Measurements from ENCODE around the genes FIZ1, RFPL4AL1, NLRP11, EDDM13, ZSCAN5A, SMIM17, AURKC and ZNF549.

DNA sequence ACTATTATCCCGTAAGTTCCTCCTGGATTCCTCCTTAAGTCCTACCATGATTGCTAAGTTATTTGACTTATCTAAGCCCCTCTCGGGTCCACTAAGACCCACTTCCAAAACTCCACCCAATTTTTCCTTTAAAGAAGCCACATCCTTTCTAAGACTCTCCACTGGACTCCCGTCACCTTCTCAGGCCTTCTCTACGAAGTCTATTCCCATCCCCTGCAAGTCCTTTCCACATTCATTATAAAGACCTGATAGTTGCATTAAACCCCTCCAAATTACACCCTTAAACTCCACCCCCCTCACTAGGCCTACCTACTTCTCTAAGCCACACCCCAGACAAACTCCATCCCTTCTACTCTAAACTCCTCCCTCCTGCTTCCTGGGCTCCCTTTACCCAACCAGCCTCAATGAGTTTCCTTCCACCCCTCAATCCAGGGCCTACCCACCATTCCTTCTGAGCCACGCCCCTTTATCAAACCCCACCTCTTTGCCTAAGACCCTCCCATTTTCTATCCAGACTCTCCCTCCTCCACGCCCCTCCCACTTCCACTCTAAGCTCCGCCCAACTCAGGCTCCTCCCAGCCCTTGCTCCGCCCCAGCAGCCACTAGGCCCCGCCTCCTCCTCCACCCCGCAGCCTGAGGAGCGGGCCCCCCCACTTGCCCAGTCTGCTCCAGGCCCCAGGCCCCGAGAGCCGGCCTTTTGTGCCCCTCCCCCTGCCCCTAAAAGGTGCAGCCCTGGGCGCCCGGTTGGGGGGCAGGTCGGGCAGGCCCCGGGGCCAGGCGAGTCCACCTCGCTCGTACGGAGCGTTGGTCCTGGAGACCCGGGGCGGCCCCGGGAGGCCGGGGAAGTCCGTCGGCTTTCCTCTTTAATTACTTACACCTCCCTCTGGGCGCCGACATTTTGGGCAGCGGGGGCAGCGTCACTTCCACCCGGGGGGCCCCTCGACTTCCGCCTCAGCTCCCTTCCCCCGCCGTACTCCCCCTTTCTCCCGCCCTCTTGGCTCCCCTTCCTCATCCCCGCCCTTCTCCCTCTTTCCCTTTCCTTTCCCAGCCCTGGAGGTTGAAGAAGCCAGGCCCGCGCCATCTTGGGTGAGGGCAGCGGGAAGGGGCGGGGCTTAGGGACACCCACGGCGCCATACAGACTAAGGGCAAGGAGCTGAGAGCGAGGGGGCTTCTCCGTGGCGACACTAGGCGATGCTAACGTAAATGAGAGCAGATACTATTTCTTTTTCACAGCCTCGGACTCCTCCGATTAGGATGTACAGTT is at the start of gene FIZ1:
Gene FIZ1, minus strand, starts transcription at position 919 of the 1,264 bp plus-strand sequence.
- PRO-cap = bidirectional peak, plus-strand start at position 661 of the sequence, minus-strand start at position 661 of the sequence; bidirectional peak, plus-strand start at position 1,142 of the sequence, minus-strand start at position 948 of the sequence

DNA sequence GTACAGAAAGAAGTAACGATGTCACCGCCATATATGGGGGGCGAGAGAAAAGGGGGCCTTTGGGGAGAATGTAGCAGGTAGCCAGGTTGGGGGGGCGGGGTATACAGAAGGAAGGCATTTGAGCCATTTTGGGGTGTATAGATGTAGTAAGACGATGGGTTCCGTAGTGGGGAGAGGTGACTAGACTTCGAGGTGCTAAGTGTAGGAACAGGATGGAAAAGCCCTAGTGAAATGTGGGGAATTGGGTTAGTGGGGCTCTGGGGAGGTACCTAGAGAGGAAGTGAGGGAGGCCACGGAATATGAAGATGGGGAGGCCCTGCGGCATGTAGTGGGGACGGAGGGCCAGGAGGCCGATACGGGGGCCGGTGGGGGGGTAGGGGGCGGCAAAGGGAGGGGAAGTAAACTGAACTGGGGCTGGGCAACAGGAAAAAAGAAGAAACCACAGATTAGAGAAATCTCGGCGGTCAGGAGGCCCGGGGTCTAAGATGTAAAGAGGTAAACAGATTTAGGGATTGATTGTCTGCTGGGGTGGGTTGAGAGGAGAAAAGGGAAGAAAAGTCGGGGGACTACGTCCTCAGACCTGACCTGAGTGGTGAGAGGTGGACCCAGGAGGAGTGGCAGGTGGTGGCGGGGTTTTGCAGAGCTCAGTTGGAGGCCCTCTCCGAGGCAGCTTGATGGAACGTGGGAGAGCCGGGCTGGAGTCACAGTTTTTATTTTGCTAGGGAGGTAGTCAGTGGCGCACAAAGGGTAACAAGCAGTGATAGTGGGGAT is 1.0 kb downstream of the ZNF580 start:
- PRO-cap = no peak

- PRO-cap = no peak
Measured at GRCh38 chr19:55768926-55769272, at the start of gene RFPL4AL1. TSS of gene RFPL4AL1 (plus strand) at chr19:55769118.

DNA sequence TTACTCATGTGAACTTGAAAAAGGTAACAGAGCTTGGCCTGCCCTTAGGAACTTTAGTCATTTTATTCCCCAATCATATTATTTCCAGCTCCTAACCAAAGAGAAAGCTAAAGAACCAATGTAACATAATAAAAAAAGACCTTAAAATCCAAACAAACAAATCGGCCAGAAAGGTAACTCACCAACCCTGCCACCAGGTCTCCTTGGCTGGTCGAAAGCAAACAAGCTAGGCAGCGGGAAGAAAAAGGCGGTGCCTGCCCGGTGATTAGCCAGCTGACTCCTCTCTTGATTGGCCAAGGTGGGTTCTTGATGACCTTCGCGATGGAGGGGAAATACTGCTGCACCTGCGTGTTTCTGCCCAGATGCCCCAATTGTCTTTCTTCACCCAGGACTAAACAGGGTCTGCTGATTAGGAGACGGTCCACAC is at the start of gene NLRP11:
Gene NLRP11, minus strand, starts transcription at position 219 of the 427 bp plus-strand sequence.
- PRO-cap = no peak

- PRO-cap = bidirectional peak, plus-strand start at chr19:56111881, minus-strand start at chr19:56111693
Measured at GRCh38 chr19:56111456-56111999, 9.6 kb downstream of the ZNF787 start.

DNA sequence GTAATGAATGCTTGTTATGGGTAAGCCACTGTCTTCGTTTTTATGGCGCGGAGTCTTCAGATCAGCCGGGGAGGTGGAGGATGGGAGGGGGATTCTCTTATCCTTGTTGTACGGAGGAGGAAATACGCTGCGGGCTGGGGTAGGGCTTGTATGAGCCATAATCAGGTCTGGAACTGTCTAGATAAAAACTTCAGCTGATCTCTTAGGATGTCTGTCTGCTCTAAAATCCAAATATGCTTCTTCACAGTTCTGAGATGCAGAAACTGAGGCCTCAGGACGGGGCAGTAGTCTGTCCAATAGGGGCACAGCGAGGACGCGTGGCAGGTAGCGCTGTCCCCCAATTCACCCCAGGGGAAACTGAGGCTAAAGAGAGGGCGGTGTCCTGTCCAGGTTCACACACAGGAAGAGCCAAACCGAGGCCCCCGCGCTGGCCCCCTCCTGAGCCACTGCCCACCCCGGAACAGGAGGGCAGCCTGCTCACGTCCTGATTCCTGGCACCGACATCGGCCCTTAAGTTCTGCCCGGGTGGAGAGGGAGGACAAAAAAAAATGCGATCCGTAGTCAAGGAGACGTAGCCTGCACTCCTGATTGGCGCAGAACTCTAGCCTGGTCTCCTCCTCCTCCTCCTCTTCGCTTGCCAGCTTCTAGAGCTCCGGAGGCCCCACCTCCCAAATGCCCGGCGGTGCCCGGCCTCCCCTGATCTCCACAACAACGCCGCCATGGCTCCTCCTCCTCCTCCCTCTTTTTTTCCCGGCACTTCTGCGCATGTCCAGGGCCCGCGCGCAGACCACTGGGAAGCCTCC is 740 bp upstream of the ZNF444 start:
- PRO-cap = unidirectional peak, minus-strand start at position 512 of the sequence; bidirectional peak, plus-strand start outside the sequence, minus-strand start at position 749 of the sequence

DNA sequence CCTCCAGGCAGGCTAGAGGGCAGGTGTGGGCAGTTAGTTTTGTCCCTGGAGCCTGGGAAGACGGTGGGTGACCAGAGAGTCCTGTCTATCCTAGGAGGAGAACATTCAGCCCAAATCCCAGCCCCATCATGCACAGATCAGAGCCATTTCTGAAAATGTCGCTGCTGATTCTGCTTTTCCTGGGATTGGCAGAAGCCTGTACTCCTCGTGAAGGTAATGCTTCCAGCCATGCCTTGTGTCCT is at the start of gene EDDM13:
Gene EDDM13, plus strand, starts transcription at position 42 of the 242 bp plus-strand sequence.
- PRO-cap = no peak

GRCh38 chr19:56295419-56296594 is 18.8 kb downstream of the ZSCAN5A start:
- PRO-cap = no peak

DNA sequence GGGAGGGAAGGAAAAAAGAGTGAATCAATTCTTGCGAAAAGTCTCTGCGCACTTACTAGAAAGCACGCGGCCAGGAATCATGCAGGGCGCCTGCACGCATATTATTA is 421 bp downstream of the ZSCAN5A start:
- PRO-cap = no peak

- PRO-cap = unidirectional peak, minus-strand start at chr19:56314551; unidirectional peak, minus-strand start at chr19:56314788; unidirectional peak, minus-strand start at chr19:56314839
Measured at GRCh38 chr19:56314472-56315063, at the start of gene ZSCAN5A. TSS of gene ZSCAN5A (minus strand) at chr19:56314839.

- PRO-cap = unidirectional peak, plus-strand start at chr19:56315277
Measured at GRCh38 chr19:56315064-56315658, 522 bp upstream of the ZSCAN5A start.

- PRO-cap = no peak
Measured at GRCh38 chr19:56642938-56643357, at the start of gene SMIM17. TSS of gene SMIM17 (plus strand) at chr19:56643159.

DNA sequence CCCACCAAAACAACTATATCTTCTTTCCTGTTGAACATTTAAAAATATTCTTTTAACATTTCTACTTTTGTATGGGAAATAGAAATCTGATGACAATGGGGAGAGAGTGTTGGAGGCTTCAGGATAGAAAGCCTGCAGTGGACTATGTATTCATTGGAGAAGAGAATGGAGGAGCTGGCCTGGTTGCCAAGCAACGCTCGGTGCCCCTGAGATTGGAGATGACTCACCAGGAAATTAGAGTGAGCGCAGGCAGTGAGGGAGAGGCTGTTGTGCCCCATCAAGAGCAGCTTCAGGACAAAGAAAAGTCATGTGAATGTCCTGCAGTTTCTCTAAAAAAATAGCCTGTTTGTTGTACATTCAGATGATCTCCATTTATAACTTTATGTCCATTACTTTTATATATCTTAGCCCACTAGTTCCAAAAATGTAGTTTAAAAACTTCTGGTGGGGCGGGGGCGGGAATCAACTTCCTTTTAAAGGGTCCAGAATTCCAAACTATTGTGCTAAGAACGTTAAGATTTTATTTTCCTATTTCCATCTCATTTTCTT is 48.8 kb upstream of the ZNF835 start:
- PRO-cap = no peak

- PRO-cap = no peak
Measured at GRCh38 chr19:56839525-56840221, 853 bp downstream of the PEG3 start.

DNA sequence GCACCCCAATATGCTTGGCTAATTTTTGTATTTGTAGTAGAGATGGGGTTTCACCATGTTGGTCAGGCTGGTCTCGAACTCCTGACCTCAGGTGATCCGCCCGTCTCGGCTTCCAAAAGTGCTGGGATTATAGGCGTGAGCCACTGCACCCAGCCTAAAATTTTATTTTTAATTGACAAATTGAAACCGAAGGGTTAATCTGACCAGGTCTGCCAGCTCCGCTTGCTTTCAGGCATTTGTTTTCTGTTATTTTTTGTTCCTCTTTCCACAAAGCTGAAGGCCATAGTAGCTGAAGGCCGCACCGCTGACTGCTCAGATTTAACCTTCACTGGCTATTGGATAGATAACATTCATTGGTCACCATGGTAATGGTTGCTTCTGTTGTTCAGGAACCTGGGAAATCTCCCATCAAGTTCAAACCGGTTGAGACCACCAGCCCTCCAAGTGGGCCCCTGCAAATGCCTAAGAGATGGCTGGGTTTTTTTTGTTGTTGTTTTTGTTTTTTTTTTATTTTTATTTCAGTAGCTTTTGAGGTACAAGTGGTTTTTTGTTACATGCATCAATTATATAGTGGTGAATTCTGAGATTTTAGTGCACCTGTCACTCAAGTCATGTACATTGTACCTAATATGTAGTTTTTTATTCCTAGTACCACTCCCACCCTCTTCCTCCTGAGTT is 124.4 kb upstream of the USP29 start:
- PRO-cap = no peak

GRCh38 chr19:57230732-57231320 is at the start of gene AURKC:
TSS of gene AURKC (plus strand) at chr19:57231023.
- PRO-cap = bidirectional peak, plus-strand start at chr19:57231072, minus-strand start at chr19:57230927

DNA sequence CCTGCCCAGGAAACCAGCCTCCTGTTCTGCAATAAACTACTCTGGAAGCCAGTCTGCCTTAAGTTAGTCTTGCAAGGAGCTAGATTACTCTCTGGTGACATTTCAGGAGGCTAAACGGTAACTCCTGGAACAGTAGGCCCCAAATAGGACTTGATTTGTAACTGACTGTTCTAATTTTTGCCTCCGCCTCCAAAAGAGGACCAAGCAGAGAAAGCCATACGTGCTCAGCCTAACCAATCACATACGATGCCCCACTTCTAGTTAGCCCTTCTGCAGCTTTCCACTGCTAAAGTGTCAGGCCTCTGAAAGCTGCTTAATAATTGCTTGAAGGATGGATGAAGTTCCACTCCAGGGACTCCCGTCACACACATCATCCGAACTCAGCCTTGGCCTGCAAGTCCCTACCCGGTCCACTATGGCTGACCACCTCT is 751 bp downstream of the ZNF805 start:
- PRO-cap = no peak

GRCh38 chr19:57306475-57307249 is 13.6 kb upstream of the ZNF543 start:
- PRO-cap = no peak

GRCh38 chr19:57526893-57528247 is at the start of gene ZNF549:
TSS of gene ZNF549 (plus strand) at chr19:57527356.
- PRO-cap = unidirectional peak, plus-strand start at chr19:57527328; bidirectional peak, plus-strand start at chr19:57527460, minus-strand start at chr19:57527464

DNA sequence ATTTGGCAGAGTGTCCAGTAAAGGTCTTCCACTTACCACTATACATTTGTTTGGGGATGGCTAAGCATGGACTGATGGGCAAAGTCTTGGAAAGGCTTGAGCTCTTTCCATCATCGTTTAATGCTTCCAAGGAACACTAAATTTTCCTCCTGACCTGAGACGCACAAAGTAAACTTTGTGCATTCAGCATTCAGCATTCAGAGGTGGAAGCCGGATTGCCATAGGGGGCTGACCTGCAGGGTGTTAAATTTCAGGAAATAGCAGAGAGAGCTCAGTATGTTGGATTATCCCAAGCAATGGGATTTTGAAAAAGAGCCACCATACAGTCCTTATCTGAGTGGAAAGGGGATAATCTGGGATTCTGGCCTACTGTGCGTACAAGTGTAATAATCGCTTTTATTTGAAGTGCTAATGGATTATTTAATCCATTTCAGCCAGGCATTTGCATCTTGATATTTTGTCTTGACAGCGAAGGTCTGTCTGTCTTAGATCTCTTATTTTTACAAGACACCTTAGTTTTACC is 14.0 kb downstream of the ZNF552 start:
- PRO-cap = no peak